Osteoblast (primary cell): ENCODE measurements around the gene GJD4.

DNA sequence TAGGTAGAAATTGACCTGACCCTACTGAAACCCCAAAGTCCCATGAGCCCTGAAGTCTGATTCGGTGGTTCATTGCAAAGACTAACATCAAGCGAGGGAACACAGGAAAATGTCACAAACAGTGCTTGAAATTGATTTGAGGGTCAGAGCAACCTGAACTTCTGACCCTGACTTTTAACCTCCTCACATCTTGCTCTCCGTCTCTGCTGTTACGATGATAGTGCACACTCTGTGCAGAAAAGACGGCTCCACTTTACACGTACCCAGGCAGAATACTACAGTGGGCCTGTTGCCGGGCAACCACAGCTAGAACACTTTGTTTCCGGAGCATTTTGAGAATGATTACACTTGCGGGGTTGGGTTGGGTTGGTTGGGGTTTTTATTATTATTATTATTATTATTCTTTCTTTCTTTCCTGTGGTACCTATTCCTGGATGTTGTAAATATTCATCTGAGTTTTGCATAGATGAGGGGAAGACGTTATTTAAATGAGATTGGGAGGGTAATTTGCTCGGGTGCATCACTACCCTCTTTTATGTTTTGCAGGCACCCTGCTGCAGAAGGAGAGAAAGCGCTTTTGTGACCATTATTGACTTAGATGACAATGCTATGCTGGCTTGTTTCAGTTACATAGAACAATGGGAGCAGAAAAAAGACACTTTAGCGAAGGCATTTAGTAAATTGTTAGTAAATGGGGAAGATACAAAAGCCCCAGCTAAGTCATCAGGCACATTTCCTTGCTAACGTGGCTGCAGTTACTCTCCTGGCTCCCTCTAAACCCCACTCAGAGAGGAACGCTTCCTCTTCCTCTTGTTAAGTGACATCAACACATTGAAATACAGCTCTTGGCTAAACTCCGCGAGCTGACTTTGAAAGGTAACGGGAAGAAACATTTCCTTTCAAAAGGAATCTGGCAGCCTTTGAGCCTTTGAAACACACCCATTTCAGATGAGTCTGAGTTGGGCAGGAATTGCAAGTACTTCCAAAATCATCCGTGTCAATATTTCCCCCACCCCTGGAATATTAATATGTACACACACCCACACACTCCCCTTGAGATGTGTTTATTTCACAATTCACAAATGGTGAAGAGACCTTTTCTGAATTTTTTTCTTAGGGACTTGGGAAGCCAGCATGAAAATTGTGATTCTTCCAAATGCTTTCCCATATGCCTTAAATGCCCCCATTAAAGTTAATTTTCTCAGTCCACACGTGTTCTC lies 438.4 kb upstream of the NRP1 start:
- CAGE, long polyA plus RNA, result no peak
- RRBS, result no CpG with 5 or more reads among the region's 20 CpGs

- CAGE, long polyA plus RNA, result no peak
- RRBS, result no CpG with 5 or more reads among the region's 6 CpGs
These were observed 286.7 kb downstream of the PARD3 start for GRCh38 chr10:34528200-34528915.

- CAGE, long polyA plus RNA, result no peak
- RRBS, result no CpG with 5 or more reads among the region's 4 CpGs
These were observed 62.1 kb downstream of the PARD3 start for GRCh38 chr10:34752998-34753436.

- CAGE, long polyA plus RNA, result no peak
- RRBS, result no CpG with 5 or more reads among the region's 33 CpGs
These were observed 1.3 kb upstream of the PARD3 start for GRCh38 chr10:34816143-34817045.

- CAGE, long polyA plus RNA, result no peak
- RRBS, result 96% methylated on average over 1 of the region's 13 CpGs
These were observed 91.0 kb upstream of the PARD3 start for GRCh38 chr10:34905969-34906568.

DNA sequence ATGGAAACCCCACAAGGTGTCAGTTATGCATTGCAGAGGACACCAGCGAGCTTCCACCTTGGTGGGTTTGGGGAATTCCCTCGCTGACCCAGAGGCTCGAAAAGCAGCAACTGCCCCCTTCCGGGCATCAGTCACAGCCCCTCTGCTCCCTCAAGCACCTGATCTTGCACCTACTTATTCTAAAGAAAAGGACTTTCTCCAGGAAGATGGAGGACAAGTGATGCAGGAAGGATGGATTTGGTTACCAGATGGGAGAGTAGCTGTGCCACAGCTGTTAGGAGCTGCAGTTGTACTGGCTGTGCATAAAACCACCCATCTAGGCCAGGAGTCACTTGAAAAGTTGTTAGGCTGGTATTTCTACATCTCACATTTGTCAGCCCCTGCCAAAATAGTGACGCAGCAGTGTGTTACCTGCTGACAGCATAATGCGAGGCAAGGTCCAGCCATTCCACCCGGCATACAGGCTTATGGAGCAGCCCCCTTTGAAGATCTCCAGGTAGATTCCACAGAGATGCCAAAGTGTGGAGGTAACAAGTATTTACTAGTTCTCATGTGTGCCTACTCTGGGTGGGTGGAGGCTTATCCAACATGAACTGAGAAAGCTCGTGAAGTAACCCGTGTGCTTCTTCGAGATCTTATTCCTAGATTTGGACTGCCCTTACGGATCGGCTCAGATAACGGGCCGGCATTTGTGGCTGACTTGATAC lies 116.4 kb downstream of the CUL2 start:
- CAGE, long polyA plus RNA, result no peak
- RRBS, result no CpG with 5 or more reads among the region's 14 CpGs

- CAGE, long polyA plus RNA, result no peak
- RRBS, result no CpG with 5 or more reads among the region's 18 CpGs
These were observed 69.2 kb downstream of the CREM start for GRCh38 chr10:35195479-35196640.

GRCh38 chr10:35216419-35217136 lies 89.9 kb downstream of the CREM start:
- CAGE, long polyA plus RNA, result no peak
- RRBS, result no CpG with 5 or more reads among the region's 10 CpGs

DNA sequence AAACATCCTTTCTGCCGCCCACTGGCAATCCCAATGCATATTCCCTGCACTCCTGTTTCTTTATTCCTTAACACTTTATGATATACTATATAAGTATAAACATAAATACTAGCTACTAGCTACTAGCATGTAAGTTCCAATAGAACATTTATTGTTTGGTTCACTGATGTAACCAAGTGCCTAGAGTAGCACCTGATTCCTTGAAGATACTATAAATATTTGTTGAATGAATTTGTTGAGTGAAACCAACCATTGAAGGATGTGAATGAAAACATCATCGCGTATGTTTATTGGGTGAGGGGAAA lies 5.0 kb downstream of the CCNY start:
- CAGE, long polyA plus RNA, result no peak
- RRBS, result no CpG with 5 or more reads among the region's 3 CpGs

DNA sequence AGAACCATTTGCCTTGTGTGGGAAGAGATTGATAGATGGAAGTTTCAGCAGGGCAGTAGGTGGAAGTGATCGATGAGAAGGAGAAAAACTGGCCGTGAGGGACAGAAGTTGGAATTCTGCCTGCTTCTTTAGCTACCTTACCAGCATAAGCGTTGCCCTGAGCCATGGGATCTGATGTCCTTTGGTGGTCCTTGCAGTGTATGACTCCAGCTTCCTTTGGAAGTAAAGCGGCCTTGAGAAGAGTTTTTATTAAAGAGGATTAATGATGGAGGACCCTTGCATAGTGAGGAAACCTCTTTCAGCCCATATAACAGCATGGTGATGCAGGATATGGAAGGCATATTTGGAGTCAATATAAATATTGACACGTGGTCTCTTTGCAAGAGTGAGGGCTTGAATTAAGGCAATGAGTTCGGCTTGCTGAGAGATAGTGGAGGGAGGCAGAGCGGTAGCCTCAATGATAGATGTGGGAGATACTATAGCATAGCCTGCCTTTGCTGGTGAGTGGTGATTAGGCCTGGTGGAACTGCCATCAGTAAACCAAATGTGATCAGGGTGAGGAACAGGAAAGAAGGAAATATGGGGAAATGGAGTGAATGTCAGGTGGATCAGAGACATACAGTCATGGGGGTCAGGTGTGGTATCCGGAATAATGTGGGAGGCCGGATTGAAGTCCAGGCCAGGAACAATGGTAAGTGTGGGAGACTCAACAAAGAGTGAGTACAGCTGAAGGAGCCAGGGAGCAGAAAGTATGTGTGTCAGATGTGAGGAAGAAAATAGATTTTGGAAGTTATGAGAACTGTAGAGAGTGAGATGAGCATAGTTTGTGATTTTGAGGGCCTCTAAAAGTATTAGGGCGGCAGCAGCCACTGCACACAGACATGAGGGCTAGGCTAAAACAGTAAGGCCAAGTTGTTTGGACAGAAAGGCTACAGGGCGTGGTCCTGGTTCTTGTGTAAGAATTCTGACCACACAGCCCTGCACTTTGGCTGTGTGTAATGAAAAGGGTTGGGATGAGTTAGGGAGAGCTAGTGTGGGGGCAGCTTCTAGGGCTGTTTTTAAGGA lies 67.4 kb downstream of the CCNY start:
- CAGE, long polyA plus RNA, result no peak
- RRBS, result no CpG with 5 or more reads among the region's 11 CpGs

GRCh38 chr10:35605182-35605458 lies at the start of gene GJD4:
Gene GJD4 (plus strand): TSS chr10:35605341.
- CAGE, long polyA plus RNA, result no peak
- RRBS, result no CpG with 5 or more reads among the region's 6 CpGs

- CAGE, long polyA plus RNA, result no peak
- RRBS, result 14% methylated on average over 1 of the region's 59 CpGs
These were observed 2.6 kb downstream of the FZD8 start for GRCh38 chr10:35639421-35639942.

- CAGE, long polyA plus RNA, result no peak
- RRBS, result no CpG with 5 or more reads among the region's 10 CpGs
These were observed 477.8 kb upstream of the ANKRD30A start for GRCh38 chr10:36647550-36647985.

GRCh38 chr10:38028890-38029306 lies 18.4 kb downstream of the ZNF33A start:
- CAGE, long polyA plus RNA, result no peak
- RRBS, result no CpG with 5 or more reads among the region's 4 CpGs

- CAGE, long polyA plus RNA, result no peak
- RRBS, result no CpG with 5 or more reads among the region's 2 CpGs
These were observed 27.9 kb downstream of the ZNF33A start for GRCh38 chr10:38038351-38038699.

GRCh38 chr10:42242150-42242761 lies 396.1 kb downstream of the ZNF33B start:
- CAGE, long polyA plus RNA, result no peak
- RRBS, result 37% methylated on average over 11 of the region's 80 CpGs

- CAGE, long polyA plus RNA, result no peak
- RRBS, result 23% methylated on average over 3 of the region's 33 CpGs
These were observed 270.6 kb downstream of the ZNF33B start for GRCh38 chr10:42367549-42368434.

GRCh38 chr10:42866555-42867172 lies 84.1 kb downstream of the BMS1 start:
- CAGE, long polyA plus RNA, result no peak
- RRBS, result 2% methylated on average over 5 of the region's 44 CpGs

DNA sequence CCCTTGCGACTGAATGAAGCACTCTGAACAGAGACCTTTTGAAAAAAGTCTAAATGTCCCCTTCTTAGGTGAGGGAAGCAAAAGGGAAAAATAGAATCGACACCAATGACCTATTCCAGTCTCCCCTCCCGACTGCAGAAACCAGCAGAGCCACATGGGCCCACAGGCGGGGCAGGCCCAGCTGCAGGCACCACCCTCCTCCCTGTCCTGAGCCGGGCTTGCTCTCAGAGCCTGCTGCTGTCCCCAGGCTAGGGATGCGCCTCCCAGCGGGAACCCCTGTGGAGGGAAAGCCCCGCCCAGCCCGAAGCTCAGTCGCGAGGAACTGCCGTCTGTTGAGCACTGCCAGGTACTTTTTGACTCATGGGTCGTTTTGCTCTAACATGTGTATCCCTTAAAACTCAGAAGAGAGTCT lies 124.6 kb upstream of the RET start:
- CAGE, long polyA plus RNA, result no peak
- RRBS, result no CpG with 5 or more reads among the region's 13 CpGs

DNA sequence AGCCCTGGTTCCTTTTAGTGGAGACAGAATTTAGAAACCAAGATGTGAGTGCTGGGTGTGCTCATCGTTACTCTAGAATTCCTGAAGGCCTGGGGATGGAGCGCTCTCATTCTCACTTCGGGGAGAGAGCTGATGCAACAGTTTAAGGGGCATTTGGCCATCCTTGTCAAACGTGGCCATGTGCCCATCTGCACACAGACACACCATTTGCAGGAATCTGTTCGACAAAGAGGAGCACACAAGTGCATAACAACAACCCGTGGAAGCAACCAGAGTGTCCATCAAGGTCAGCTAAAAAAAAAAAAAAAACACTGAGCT lies 23.1 kb upstream of the RET start:
- CAGE, long polyA plus RNA, result no peak
- RRBS, result no CpG with 5 or more reads among the region's 6 CpGs